Melanocyte of skin (primary cell): Measurements from ENCODE around the gene RSRC2.

GRCh38 chr12:121774533-121775379 is 18.7 kb downstream of the RHOF start:
- CAGE, long polyA plus RNA, 2 experiments, result no peak in any of the 2 experiments

- CAGE, long polyA plus RNA, 2 experiments, result no peak in any of the 2 experiments
Measured at GRCh38 chr12:121779479-121779876, 14.0 kb downstream of the RHOF start.

GRCh38 chr12:121782825-121783382 is 10.6 kb downstream of the RHOF start:
- CAGE, long polyA plus RNA, 2 experiments, result no peak in any of the 2 experiments

DNA sequence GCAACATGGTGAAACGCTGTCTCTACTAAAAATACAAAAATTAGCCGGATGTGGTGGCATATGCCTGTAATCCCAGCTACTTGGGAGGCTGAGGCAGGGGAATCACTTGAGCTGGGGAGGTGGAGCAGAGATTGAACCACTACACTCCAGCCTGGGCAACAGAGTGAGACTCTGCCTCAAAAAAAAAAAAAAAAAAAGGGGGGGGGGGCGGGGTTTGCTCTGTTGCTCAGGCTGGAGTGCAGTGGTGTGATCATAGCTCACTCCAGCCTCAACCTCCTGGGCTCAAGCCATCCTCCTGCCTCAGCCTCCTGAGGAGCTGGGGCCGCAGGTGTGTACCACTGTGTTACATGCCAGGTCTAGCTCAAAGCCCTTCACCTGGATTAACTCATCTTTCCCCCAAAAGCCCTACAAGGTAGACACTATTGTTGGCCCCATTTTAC is 5.8 kb downstream of the RHOF start:
- CAGE, long polyA plus RNA, 2 experiments, result no peak in any of the 2 experiments

GRCh38 chr12:121789716-121790887 is 3.4 kb downstream of the RHOF start:
- CAGE, long polyA plus RNA, 2 experiments, result no peak in any of the 2 experiments

- CAGE, long polyA plus RNA, 2 experiments, result no peak in any of the 2 experiments
Measured at GRCh38 chr12:121794595-121794908, 1.1 kb upstream of the RHOF start.

GRCh38 chr12:121795825-121796450 is 2.5 kb upstream of the RHOF start:
- CAGE, long polyA plus RNA, 2 experiments, result no peak in any of the 2 experiments

DNA sequence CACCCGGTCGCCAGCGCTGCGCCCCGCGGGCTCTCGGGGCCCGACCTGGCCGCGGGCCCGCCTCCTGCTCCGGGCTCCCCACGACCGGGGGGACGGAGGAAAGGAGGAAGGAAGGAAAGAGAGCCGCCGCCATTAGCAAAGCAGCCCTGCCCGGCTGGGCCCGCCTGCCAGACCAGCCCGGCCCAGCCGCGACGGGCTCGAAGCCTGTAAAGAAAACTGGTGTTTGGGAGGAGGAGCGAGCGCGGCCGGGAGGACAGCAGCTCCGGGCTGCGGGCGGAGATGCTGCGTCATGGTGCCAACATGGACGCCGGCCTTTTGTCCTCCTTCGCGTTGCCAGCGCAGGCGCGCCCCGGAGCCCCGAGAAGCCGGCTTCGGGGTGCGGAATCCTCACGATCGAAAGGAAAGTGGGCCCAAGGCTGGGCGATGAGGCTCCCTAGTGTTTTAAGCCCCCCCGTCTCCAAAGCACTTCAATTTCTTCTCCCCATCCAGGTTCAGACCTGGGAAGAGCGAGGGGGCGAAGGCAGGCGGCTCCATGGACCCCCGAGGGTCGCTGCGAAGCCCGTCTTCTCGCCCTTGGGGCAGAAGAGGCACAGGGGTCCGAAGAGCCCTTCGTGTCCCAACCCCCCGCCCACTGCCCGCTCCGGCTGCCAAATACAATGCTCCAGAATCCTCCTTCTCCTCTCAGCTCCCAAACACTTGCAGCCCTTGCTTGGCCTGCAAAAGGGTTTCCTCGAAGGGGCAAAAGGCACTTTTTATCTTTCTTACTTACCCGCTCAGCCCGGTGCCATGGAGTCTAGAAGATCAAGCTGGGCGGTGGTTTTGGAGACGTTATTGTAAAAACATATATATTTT is 2.8 kb upstream of the SETD1B start:
- CAGE, long polyA plus RNA, 2 experiments, result no peak in any of the 2 experiments

GRCh38 chr12:121915962-121916726 is 2.2 kb upstream of the CFAP251 start:
- CAGE, long polyA plus RNA, 2 experiments, result no peak in any of the 2 experiments

DNA sequence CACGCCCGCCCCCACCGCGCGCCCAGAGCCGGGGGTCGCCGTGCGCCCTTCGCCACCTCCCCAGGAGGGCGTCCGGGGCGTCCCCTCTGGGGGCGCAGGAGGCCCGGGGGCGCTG is 148 bp upstream of the BCL7A start:
- CAGE, long polyA plus RNA, 2 experiments, result no peak in any of the 2 experiments

DNA sequence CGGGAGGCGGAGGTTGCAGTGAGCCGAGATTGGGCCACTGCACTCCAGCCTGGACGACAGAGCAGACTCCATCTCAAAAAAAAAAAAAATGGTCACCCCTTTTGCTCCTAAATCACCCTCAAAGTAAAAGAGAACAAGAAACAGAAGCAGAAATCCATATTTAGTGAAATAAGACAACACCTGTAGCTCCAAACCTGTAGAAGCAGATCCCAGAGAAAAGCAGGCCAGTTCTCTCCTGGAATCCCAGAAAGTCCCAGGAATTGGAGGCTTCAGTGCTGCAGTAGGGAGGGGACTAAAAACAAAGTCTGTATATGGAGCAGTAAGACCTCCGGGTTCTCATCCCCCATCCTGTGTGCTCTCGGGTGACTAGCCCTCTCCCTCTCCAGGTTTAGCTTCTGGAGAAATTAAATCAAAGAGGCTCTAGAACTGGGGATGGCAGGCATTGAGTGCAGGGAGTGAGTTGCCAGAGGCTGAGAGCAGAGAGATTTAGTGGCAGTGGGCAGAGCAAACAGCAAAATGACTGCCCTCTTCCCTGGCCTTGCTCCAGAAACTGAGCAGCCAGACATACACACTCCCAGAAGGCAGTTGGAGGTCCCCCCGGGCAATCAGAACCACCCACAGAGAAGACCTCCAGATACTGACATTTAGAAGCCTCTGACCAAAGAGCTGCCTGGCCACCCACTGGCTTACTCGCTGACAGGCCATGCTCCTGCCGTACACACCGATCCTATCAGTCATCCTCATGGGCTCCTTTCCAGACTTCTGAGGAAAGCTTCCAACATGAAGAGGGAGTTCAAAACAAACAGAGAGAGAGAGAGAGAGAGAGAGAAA is 6.3 kb upstream of the MLXIP start:
- CAGE, long polyA plus RNA, 2 experiments, result no peak in any of the 2 experiments

GRCh38 chr12:122137632-122138812 is 36.0 kb downstream of the IL31 start:
- CAGE, long polyA plus RNA, 2 experiments, result no peak in any of the 2 experiments

GRCh38 chr12:122204979-122205746 is 1.7 kb downstream of the B3GNT4 start:
- CAGE, long polyA plus RNA, 2 experiments, result no peak in any of the 2 experiments

GRCh38 chr12:122333836-122334579 is 67.7 kb upstream of the VPS33A start:
- CAGE, long polyA plus RNA, 2 experiments, result no peak in any of the 2 experiments

- CAGE, long polyA plus RNA, 2 experiments, result no peak in any of the 2 experiments
Measured at GRCh38 chr12:122395266-122395938, 27.1 kb downstream of the CLIP1 start.

DNA sequence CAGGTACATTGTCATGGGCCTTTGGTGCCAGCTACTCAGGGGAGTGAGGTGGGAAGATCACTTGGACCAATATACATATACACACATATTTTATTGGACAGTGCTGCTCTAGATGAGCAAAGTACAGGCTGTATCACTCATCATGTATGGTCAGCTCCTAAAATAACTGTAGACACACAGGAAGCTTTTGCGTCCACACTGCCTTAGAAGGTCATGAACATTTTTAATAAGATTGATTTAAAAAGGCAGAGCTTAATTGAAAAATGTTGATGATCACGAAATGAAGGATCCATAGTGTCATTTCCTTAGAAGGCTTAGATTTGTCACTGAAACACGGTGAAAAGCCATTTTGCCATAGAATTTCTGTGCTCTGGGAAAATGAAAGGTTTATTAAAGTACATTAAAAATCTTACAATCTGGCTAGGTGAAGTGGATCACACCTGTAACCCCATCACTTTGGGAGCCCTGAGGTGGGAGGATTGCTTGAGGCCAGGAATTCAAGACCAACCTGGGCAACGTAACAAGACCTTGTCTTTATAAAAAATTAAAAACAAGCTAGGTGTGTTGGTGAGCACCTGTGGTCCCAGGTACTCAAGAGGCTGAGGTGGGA is 2.8 kb upstream of the ZCCHC8 start:
- CAGE, long polyA plus RNA, 2 experiments, result no peak in any of the 2 experiments

DNA sequence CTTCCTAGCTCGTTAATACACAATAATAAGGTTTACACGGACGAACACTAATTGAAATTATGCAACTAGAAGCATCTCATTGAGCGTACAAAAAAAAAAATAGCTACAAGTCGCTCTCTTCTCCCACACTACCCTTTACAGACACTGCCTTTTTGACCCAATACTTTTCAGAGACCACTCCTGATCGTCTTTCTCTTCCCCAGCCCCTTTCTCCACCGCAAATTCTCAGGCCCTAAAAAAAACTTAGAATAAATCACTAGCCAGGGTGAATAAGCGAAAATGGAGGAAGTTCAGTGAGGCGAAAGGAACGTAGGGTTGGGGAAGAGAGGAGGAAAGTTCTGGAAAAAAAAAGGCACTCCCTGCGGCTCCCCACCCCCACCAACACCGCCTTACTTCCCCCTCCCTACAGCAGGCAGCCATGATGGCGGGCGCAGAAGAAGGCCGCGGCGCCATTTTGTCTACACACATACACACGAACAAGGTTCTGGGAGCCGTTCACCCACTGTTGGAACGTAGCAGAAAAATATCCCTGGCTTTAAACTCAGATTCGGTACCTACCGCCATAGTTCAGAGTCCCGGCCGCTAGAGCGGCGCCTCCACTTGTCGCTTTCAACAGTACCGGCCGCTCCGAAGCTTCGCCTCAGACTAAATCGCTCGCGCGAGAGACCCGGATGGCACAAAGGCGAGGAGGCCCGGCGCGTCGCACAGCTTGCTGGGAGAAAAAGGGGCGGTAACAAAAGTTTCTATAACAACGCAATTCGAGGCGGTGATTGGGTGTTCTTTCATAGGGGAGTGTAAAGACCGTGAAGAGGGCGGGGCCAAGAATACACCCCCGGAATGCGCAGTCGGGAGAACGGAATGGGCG is at the start of gene RSRC2:
TSS of gene RSRC2 (minus strand) at position 647 of the 865 bp plus-strand sequence.
- CAGE, long polyA plus RNA, 2 experiments, result no peak in any of the 2 experiments

- CAGE, long polyA plus RNA, 2 experiments, result no peak in any of the 2 experiments
Measured at GRCh38 chr12:122841504-122842604, 6.6 kb downstream of the HIP1R start.

GRCh38 chr12:122867425-122868570 is 28.1 kb downstream of the VPS37B start:
- CAGE, long polyA plus RNA, 2 experiments, result no peak in any of the 2 experiments

GRCh38 chr12:122883754-122884398 is 12.0 kb downstream of the VPS37B start:
- CAGE, long polyA plus RNA, 2 experiments, result no peak in any of the 2 experiments